T47D (cell line): ENCODE measurements around the genes TMEFF2, SLC39A10, COQ10B, MARS2 and PLCL1.

DNA sequence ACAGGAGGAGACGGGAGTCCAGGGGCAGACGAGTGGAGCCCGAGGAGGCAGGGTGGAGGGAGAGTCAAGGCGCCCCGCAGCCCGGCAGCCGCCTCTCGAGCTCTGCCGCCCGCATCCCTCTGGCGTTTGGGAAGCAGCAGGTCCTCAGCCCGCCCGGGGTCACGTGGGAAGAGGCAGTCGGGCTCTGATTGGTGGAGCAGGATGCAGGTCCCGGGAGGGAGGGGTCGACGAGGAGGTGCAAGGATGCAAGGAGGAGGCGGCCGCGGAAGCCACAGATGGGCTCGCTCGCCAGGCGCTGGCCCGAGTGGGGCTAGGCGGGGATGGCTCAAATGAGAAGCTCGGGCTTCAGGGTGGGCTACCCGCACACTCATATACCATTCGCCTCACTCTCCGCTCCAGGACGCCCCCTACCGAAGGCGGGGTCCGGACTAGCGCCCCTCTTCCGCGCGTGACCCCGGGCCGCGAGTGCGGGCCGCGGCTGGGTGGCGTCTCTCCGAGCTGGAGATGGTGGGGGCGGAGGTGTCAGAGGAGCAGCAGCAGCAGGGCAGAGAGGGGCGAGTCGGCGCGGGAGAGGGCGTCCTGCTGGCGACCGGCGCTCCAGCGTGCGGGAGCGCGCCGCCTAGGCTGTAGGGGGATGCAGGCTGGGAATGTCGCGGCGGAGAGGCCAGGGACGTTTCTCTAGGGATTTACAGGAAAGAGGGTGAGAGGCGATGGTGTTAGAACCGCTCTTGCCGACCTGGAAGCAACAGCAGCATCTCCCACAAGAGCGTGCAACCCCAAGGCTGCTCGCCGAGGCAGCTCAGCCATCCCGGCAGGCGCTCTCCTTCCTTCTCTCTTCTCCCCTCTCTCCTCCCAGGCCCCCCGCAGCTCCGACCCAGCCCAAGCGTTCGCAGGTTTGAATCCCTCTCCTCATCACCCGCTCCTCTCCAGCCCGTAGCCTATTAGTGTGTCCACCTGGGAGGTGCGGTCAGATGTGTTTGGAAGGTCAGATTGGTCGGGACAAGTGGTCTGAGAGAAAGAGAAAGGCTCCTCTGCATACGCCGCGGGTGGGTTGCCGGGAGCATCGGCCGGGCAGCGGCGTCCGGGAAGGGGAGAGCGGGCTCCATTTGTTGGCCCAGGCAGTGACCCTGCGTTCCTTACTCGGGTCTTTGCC, at the start of gene TMEFF2:
TMEFF2 (minus strand) TSS at position 121 of the 1,153 bp plus-strand sequence.
- RRBS: 64% methylated on average over 18 of the region's 92 CpGs

GRCh38 chr2:192222922-192223322, 28.2 kb upstream of the TMEFF2 start:
- RRBS: no CpG with 5 or more reads among the region's 1 CpG

- RRBS: no CpG with 5 or more reads among the region's 7 CpGs
These were observed 1054.4 kb upstream of the SLC39A10 start for GRCh38 chr2:194602548-194603200.

DNA sequence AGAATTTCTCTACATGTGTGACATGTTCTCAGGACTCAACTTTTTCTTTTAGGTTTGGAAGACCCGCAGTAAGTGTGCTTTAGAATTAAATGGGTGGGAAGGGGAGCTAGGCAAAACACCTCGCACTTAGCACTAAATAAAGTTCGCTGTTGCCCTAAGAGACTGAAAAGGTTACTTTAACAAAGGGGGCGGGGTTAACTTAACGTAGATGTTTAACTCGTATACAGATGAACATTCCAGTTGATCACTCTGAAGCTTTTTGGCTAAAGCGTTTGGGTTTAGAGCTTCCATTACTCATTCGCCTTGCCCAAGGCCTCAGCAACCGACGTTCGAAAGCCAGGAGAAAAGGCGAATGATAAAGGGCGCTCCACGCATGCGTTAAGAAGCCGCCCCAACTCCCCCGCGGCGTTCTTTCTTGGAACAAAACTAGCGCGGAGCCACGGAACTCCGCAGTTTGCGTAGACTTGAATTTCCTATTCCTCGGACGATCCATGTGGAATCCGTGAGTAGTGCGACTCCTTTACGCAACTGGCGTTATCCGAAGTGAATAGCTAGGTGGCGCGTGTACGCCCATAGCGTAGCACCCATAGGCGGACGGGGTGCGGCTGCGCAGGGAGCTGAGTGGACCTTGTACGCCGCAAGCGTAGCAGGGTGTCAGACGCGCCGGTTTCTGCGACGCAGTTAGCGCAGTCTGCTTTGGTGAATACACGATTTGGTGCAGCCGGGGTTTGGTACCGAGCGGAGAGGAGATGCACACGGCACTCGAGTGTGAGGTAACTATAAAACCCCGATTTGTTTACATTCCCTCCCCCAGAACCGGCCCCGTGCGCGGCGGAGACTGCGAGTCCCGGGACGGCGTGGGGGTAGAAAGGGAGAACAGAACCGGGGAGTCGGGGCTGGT, at the start of gene SLC39A10:
SLC39A10 (plus strand) TSS at position 718 of the 901 bp plus-strand sequence.
- RRBS: under 1% methylated on average over 10 of the region's 66 CpGs

DNA sequence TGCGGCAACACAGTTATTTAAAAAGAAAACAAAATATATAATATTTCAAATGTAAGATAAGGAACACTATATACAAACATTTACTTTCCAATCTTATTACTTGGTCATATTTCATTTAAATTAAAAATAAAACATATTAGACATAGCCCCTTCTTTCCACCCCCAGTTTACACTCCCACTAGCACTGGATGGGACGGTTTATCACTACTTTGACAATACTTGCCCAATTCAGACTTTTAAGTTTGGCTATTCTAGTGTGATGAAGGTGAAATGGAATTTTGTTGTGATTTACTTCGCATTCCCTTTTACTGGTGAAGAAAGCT, 6.1 kb downstream of the STK17B start:
- RRBS: no CpG with 5 or more reads among the region's 3 CpGs

DNA sequence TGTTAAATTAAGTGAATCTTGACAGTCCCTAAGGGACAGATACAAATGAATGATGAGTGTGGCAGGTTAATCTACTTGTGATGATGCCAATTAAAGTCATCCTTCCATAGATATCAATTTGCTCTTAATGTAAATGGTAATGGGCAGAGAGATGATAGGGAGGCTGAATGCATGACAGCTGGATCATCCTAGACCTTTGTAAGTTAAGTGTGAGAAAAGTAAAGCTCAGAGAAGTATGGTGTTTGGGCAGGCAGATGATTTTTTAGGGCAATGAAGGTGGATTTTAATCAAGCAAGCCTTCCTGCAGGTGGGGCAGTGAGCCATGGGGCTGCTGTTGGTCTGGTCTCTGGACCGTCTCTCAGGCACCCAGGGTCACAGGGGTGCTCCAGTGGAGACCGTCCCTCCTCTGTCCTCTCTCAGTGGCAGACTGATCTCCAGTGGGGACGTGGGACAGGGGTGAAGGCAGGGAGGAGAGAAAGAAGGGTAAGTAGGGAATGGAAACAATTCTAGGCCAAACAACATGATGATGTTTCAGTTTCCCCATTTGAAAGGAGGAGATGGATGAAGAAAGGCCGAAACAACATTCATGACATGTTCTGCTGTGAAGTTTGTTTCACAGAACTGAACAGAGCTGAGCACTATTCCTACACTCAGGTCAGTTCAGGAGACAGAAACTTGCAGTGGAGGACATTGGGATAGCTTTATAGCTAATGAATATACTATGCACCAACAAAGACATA, 69.9 kb upstream of the STK17B start:
- RRBS: no CpG with 5 or more reads among the region's 4 CpGs

DNA sequence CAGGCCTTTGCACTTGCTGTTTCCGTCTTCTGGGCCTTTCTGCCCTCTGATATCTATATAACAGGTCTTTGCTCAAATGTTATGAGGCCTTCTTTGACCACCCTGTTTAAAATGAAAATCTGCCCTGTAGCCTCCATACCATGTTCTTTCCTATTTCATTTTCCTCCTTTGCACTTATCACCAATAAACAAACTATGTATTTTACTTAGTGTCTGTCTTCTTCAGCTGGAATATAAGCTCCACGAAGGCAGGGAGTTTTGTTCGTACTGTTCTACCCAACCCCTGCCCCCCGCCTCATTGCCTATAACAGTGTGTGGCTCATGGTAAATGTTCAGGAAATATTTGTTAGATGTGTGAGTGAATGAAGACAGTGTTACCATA, 1.9 kb downstream of the CCDC150 start:
- RRBS: no CpG with 5 or more reads among the region's 4 CpGs

GRCh38 chr2:196797726-196798079, 1.8 kb downstream of the GTF3C3 start:
- RRBS: no CpG with 5 or more reads among the region's 2 CpGs

DNA sequence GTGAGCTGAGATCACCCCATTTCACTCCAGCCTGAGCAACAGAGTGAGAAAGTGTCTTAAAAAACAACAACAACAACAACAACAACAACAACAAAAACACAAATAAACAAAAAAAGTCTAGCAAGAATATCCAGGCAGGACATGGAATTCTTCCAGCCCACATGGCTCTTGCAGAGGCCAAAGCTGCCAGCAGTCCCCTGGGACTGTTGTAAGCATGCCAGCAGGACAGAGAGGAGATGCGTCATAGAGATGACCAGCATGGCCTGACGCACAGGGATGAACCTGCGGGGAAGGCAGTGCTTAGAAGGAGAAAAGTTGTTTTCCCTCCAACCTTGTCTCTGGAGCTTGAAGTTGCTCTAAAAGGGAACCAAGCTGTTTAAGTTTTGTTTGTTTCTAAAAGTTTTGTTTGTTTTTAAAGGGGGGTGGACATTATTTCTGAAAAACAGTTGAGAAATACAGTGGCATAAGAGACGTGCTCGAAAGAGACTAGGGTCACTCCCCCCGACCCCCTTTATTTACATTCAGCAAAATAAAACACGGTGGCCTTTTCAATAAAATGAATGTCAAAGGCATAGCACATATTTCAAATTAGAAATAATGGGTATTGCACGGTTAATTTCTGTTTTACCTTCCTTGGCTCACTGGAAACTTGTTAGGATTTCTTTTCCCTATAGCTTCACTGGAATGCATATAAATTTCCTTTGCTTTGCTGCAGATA, 182.4 kb upstream of the PGAP1 start:
- RRBS: no CpG with 5 or more reads among the region's 8 CpGs

- RRBS: no CpG with 5 or more reads among the region's 3 CpGs
These were observed 51.1 kb downstream of the ANKRD44 start for GRCh38 chr2:197259519-197259761.

DNA sequence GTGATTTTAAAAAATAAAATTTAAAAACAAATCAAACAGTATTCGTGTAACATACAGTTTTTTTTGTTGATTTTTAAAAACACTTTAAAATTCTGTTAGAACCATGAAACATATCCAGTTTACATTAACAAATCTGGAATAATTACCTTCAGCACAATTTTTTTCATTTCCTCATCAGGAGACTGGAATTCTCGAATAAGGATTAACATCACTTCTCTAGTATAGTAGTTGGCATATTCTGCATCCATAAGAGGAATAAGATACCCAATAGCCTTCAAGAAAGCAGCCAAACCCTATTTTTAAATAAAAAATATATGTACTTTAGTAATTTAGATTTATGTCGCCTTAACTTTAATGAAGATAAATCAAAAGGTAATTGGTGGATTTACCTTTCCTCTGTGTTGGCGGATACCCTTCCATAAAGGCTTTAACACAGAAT, 33.2 kb downstream of the SF3B1 start:
- RRBS: no CpG with 5 or more reads among the region's 4 CpGs

DNA sequence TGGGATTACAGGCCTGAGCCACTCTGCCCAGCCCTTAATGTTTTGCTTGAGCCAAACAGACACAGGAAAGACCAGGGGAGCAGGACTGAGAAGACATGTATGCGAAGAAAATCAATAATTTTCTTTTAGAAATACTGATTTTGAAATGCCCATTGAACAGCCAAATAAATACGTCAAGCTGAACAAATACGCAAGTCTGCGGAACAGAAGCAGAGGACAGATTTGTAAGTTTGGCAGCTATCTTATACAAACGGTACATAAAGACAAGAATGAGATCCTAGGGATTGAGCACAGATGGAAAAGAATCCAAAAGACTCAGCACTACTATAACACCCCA, 20.8 kb downstream of the SF3B1 start:
- RRBS: no CpG with 5 or more reads among the region's 5 CpGs

DNA sequence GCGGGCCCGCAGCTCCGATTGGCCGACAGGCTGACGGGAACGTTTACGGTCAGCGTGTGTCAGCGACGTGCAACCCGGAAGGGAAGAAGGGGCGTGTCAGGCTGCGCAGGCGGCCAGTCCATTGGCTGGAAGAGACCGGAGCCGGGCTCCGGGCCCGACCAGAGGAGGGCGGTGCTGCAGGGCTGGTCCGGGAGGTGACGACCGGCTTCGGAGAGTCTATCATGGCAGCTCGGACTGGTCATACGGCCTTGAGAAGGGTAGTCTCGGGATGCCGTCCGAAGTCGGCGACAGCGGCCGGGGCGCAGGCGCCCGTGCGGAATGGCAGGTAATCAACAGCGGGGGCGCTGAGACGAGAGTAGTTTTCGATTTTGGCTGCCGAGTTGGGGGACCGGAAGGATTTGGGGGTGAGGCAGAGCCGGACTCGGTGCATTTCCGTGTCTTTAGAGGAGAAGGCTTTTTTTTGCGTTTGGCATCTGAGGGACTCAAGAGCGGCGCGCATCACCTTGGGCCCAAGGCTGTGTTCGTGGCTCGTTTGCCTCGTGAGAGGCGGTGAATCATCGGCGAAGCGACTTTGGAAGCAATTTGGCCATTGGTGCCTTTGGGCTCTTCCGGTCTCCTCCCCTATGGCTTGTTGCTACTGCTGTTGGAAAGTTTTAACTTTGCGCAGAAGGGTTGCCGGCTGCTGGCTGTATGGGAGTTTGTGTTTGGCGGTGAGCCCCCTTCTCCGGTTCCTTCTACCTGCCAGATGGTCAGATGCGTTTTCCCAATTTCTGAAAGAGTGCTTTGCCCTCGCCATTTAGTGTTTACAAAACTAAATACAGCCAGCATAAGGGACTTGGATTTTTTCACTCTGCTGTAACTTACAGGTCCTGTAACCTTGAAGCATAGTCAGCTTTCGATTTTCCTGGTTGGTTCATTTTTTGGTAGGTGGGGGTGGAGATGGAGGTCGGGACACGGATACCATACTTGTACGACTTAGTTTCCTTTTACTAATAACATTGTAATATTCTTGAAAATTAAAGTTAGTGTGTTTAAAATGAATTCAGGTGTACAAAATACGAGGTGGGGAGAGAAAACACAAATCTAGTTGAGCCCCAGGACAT, at the start of gene COQ10B:
COQ10B (plus strand) TSS at position 213 of the 1,103 bp plus-strand sequence.
- RRBS: under 1% methylated on average over 28 of the region's 68 CpGs

- RRBS: no CpG with 5 or more reads among the region's 2 CpGs
These were observed 3.4 kb downstream of the COQ10B start for GRCh38 chr2:197456785-197457076.

GRCh38 chr2:197488635-197489547, 10.7 kb downstream of the HSPD1 start:
- RRBS: no CpG with 5 or more reads among the region's 14 CpGs

DNA sequence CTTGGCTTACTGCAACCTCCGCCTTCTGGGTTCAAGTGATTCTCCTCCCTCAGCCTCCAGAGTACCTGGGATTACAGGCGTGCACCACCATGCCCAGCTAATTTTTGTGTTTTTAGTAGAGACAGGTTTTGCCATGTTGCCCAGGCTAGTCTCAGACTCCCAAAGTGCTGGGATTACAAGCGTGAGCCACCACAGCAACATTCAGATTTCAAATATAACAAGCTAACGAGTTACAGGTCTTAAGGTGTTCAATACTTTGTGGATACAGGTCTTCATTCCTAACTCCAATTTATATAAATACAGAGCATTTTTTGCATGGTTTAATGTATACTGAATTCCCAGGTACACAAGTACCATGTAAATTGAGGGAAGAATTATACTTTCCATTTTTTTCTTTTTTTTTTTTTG, 3.5 kb downstream of the HSPE1 start:
- RRBS: no CpG with 5 or more reads among the region's 4 CpGs

- RRBS: 2% methylated on average over 24 of the region's 81 CpGs
These were observed at the start of gene MARS2 for GRCh38 chr2:197705324-197706359. Gene MARS2, plus strand, starts transcription at chr2:197705369.

DNA sequence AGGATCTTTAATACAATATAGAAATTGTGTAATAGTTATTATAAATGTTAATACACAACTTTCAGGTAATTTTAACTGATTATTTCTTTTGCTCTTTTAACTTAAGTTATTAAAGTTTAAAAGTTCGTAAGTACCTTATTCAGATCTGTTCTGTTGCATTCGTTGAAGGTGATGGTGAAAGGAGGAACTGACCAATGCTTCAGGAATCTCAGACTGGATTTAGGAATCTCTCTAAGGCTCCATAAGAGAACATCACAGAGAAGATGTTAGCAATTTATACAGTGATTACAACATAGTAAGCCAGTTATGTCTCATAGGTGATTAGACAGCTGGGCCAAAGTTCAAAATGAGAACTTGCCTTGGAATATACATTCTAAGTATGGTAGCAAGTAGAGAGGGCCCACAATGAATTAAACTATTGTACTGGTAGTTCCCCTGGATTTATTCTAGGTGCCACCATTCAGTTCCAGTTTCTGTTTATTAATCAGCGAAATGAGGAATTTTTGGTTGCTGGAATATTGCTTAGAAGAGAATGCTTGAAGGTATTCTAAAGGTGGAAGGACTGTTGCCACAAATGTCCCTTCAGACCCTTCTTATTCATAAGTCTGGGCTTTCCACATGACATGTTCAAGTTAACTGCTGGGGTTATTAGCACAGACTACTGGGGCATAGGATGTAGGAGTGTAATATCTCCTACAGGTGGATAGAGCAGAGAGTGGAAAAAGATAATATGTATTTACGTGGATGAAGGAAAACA, 3.3 kb downstream of the MARS2 start:
- RRBS: no CpG with 5 or more reads among the region's 4 CpGs

GRCh38 chr2:197804150-197804546, 245 bp upstream of the PLCL1 start:
- RRBS: 2% methylated on average over 10 of the region's 26 CpGs

- RRBS: 1% methylated on average over 30 of the region's 91 CpGs
These were observed at the start of gene PLCL1 for GRCh38 chr2:197804547-197805277. Gene PLCL1, plus strand, starts transcription at chr2:197804593.